H4 (cell line): Measurements from ENCODE around the gene ALMS1.

DNA sequence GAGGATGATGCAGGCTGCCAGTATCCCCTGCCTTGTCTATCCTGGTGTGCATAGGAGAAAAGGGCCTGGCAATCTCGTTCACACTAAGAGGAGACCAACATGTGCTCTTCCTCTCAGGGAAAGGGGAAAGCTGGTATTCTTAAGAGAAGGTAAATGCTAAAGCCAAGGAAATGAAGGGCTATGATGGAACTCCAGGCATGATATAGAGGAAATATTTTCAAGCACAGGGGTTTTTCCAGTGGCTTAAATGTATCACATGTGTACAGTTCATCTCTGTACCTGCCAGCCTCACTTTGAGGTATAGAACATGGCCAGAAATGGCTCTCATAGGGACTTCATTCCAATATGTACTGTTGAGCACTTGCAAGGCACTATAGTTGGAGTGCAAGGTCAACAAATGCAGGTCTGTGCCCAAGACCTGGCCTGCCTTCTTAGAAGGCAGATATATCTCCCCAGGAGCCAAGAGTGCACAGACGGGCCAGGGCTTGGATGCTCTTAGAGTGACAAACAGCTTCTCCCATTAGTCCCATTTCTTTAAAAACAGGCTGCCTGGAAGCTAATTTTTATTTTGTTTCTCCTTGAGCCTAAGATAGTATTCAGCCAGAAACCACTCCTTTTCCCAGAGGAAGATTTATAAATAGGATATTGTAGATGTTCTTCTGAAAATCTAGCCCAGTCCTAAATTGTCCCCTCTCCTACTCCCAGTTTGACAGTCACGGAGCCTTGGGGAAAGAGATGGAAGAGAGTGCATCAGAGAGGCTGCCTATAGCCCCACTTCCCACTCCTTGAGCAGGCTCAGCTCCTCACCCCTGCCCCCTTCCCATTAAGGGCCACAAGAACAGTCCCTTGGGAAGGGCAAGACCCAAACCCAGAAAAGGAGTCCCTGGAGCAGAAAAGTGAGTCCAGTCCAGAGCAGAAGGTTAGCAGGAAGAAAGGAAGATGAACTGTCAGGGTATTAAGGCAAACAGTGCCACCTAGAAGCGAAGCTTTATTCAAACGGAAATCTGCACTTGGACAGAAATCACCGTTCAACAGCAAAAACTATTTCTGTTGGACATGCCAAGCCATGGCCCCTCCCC lies 7.2 kb downstream of the TEX261 start:
- RAMPAGE, long total RNA, result no peak

DNA sequence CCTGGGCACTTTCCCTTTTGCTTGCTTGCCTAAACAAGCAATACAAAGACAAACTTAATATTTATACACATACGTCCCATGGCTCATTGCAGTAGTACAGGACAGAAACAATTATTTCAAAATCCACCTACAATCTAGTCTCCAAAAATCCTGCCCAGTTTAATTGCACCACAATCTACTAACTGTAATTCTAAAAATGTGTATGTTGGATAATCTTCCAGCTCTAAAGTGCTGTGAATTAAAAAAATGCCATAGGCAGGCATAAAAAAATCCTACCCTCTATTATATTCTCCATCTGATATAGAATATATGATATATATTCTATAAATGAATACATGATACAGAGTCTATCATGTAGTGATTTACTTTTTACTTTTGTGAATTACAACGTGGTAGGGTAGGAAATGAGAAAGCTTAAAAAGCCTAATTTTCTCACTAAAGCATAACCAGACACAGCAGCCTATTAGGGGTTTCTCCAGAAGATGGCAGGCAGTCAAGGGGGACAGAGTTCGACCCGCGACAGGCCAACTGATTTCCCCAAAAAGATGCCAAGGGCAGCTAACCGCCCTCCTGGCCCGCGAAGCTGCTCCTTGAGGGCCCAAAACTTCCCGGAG lies 1.2 kb upstream of the NAGK start:
- RAMPAGE, long total RNA, result no peak

DNA sequence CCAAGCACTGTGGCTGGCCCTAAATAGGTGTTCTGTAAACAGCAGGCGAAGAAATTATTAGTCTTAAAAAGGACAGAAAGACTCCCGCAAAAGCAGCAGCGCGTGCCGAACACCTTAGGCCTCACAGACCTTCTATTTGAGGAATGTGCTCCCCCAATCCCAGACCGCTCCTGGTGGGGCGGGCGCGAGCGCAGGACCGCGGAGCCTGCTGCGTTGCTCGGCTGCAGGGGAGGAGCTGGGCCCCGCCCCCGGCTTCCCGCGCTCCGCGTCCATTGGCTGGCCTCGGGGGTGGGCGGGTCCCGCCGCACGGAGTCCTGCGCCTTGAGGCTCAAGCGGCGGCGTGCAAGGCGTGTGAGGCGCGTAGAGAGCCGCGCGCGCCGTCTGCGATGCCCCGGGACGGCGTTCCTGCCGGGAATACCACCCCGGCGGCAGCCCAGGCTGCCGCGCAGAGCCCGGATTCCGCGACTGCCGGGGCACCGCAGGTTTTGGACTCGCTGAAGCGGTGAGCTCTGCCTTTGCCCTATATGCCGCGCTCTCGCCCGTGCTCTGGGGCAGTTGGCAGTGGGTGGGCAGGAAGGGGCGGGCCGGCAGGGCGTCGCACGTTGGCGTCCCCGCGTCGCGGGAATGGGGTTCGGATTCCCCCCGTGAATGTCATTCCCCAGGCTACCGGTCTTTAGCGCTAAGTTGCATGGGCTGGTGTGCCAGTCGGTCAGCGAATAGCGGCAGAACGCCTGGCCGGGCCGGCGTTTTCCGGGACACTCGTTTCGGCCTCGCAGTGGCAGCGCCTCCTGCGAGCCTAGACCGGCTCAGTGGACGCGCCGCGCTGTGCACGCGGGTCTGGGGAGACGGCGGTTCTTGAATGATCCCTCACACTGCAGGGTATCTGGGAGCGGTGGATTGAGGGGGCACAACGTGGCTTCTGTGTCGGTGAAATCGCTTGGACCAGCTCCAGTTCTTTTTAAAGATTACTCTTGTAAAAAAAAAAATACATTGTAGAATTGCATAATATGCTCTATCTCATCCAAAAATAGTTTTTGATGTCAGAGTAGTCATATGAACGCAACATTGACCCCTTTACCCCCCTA lies 49.7 kb upstream of the PAIP2B start:
- RAMPAGE, long total RNA, result no peak

- RAMPAGE, long total RNA, result no peak
Observed at GRCh38 chr2:71346934-71347821, 15.6 kb downstream of the ZNF638 start.

- RAMPAGE, long total RNA, result no peak
Observed at GRCh38 chr2:71684725-71685225, 218.3 kb downstream of the DYSF start.

GRCh38 chr2:71716527-71717545 lies 250.3 kb downstream of the DYSF start:
- RAMPAGE, long total RNA, result no peak

- RAMPAGE, long total RNA, result no peak
Observed at GRCh38 chr2:72302600-72303644, 155.3 kb upstream of the CYP26B1 start.

GRCh38 chr2:72435007-72435730 lies 287.5 kb upstream of the CYP26B1 start:
- RAMPAGE, long total RNA, result no peak

GRCh38 chr2:72915813-72916484 lies 1.4 kb upstream of the EMX1 start:
- RAMPAGE, long total RNA, result no peak

GRCh38 chr2:72984117-72984680 lies 66.9 kb downstream of the EMX1 start:
- RAMPAGE, long total RNA, result no peak

DNA sequence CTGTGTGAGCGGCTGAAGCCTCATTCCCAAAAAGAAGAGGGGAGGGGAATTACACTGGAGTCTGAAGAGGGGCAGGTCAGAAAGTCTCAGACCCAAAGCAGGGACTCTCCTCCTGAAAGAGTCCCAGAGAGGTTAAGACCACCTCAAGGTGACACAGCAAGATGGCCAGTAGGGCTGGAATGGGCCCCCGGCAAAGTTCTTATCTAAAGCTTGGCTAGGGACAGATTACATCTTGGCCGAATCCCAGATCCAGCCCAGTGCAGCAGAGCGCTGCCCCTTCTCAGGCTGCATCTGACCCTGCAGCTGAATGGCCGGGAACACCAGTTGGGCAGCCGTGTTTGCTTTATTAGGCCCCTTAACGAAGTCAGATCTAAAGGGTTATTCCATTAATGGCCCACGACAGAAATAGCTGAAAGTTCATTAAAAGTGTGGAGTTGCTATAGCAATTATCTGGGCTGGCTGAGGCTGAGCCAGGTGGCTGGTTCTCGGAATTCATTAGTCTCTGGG lies 68.5 kb downstream of the EMX1 start:
- RAMPAGE, long total RNA, result no peak

GRCh38 chr2:73254889-73255693 lies 21.0 kb downstream of the CCT7 start:
- RAMPAGE, long total RNA, result no peak

DNA sequence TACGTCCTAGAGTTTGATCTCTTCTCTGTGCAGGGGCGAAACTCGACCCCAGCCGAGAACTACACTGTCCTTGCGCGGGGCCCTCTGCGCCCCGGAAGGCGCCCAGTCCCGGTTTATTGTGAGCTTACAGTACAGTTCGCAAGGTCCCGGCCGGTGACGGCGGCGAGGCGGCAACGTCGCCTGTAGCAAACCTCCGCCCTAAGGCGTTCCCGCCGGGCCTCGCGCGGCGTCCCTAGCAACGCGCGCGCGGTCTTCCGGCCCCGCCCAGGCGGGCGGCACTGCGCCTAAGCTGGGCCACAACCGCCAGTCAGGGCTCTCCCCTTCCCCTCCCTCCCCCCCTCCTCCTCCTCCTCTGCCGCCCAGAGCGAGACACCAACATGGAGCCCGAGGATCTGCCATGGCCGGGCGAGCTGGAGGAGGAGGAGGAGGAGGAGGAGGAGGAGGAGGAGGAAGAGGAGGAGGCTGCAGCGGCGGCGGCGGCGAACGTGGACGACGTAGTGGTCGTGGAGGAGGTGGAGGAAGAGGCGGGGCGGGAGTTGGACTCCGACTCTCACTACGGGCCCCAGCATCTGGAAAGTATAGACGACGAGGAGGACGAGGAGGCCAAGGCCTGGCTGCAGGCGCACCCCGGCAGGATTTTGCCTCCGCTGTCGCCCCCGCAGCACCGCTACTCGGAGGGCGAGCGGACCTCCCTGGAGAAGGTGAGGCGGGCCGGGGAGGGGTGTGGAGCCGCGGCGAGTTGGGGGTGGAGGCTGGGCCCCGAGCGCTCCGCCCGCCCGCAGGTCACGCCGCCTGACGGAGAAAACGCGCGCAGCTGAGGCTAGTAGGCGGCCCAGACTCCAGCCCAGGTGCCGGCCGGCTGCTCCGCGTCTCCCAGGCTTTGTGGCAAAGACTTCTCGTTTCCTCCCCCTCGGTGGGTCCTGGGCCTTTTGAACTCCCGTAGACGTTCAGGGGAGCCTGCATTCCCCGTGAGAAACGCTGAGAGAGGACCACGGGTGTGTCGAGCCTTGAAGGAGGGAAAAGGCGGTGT lies at the start of gene ALMS1:
Gene ALMS1 (plus strand): TSS at position 345 of the 1,030 bp plus-strand sequence.
- RAMPAGE, long total RNA, result no peak

DNA sequence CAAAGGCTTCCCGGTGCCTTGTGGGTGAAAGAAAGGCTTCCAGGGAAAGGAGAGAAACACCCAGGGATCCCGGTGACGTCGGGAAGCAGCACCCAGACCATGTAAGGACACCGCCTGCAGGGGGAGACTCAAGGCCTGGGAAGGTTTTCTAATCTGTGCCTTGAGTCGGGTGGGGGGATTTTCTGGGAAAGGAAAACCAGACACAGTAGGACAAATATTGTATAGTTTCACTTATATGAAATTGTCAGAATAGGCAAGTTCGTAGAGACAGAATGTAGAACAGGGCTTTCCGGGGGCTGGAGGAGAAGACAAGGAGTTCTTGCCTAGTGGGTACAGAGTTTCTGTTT lies 42.7 kb upstream of the NAT8 start:
- RAMPAGE, long total RNA, result no peak

DNA sequence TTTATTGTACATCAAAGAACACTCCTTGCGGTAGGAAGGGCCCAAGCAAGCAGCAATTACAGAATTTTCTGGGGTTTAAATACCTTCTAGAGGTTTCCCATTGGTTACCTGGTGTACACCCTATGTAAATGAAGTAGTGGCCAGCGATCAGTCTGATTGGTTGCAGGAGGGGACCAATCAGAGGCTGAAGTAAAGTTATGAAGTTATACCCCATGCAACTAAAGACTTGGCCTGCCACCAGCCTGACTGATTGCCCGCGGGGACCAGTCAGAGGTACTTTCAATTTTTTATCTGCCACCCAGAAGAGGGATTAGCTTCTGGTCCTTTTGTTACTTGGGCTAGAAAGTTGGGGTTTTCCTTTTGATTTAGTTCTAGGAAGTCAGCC lies 1.7 kb upstream of the DGUOK start:
- RAMPAGE, long total RNA, result no peak

DNA sequence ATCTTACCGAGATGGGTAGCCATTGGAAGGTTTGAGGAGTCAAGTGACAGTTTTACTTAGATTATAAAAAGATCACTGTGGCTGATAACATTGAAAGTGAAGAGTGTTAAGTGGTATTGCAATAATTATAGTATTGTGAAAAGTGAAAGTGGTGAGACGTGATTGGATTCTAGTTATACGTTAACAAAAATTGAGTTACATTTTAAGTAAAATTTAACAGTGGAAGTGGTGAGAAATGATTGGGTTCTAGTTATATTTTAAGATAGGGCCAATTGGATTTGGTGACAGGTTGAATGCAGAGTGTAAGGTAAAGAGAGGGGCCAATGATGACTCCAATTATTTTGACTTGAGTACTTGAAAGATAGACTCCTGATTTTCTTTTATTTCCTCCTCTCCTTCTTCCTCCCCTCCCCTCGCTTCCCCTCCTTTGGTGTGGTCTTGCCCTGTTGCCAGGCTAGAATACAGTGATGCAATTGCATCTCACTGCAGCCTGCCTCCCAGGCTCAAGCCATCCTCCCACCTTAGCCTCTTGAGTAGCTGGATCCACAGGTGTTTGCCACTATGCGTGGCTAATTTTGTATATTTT lies 2.1 kb downstream of the DGUOK start:
- RAMPAGE, long total RNA, result no peak

- RAMPAGE, long total RNA, result no peak
Observed at GRCh38 chr2:73930206-73930445, 3.4 kb downstream of the DGUOK start.

DNA sequence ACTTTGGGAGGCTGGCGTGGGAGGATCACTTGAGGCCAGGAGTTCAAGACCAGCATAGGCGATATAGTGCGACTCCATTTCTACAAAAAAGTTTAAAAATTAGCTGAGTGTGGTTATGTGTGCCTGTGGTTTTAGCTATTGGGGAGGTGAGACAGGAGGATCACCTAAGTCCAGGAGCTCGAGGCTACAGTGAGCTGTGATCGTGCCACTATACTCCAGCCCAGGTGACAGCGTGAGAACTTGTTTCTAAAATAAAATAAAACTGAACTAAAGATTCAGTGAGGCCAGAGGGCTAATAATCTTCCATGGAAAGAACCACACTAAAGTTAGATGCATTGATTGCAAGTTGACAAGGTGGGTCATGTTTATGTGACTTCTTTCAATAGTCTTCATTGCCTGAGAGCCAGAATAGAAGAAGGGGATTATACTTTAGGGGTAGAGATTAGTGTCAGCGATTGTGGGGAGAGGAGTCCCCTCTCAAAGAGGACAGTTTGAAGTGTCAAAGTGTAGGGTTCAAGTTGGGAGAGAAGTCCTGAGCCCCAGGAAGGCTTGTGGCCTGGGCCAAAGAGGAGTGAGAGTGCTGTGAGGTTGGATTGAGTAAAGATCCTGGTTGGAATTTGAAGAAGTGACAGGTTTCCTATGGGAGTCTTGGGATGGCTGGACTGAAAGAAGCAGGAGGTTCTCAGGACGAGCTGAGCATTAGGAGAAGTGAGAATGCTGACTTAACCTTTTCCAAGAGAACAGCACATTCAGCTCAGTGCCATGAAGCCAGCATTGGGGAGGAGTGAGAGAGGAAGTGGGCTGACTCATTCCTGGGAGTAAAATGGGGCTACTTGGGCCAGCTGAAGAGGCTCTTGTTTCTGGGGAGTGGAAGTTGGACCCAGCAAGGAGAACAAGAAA lies 25.5 kb downstream of the DGUOK start:
- RAMPAGE, long total RNA, result no peak

- RAMPAGE, long total RNA, result no peak
Observed at GRCh38 chr2:74383166-74383641, 3.1 kb upstream of the DCTN1 start.

DNA sequence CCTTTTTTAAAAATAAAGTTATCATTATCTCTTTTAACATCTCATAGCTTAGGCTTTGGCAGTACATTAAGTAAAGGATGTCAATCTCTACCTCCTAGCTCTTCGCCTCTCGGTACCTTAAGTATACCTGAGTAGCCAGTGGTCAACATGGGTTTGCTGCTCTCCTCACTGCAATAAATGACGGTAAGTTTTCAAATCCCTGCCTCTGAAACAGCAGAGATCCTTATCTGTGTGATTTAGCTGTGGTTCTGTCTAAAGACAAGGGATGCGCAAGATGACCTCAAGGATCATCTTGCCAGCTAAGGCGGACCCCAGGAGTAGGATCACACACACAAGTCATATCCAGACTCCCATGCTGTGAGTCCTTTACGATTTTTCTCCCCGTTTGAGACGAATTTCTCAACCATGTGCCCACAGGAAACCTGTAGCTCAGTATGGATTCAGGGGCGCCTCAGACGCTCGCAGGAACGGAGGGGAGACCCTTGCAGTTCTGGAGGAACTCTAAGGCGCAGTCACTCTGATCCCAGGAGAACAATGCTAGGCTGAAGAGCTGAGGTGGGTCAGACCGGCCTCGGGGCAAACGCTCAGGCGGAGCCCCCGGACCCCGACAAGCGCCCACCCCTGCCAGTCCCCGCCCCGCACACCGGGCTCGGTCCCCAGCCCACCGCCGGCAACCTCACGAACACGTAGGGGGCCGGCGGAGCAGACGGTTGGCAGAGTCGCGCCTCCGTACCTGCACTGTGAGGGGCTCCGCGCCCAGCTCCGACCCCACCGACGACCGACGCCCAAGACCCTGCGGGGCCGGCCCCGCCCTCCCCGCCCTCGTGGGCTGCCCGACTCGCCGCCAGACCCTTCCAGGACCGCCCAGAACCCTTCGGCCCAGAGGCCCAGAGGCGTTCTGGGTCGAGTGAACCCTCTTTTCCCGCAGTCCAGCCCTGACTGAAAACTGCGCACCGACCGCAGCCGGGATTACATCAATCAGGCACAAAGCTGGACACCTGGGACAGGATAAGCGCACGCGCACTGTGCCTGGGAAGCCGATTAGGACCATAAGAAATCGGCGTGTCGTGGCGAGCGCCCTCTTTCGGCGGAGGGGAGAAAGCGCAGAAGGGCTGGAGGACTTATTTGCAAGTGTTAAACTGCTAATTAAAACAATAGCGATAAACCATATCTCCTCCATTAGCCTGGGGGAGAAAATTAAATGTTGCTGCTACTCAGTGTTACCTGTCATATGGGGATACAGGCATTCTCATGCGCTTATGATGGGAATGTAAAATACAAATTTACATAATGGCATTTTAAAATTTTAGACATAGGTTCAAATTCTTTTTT lies 11.4 kb upstream of the DCTN1 start:
- RAMPAGE, long total RNA, result start-site peak on the minus strand centred at position 779 of the sequence, 37 bp wide, 225 reads